ENCODE measurements around a stretch of chr9.

GRCh38 chr9:91300159-91300661 lies 61.5 kb downstream of the AUH start:
- PRO-cap, 7 experiments = no peak in any of the 7 experiments
- RAMPAGE, long total RNA, 2 experiments = no peak in any of the 2 experiments

- PRO-cap, 7 experiments = no peak in any of the 7 experiments
- RAMPAGE, long total RNA, 2 experiments = no peak in any of the 2 experiments
Measured at GRCh38 chr9:91358864-91359885, 2.5 kb downstream of the AUH start.

- PRO-cap, 7 experiments = no peak in any of the 7 experiments
- RAMPAGE, long total RNA, 2 experiments = no peak in any of the 2 experiments
Measured at GRCh38 chr9:91588953-91589439, 165.4 kb upstream of the NFIL3 start.

GRCh38 chr9:91817776-91818344 lies 132.2 kb downstream of the ROR2 start:
- PRO-cap, 7 experiments = peak in 5 of 7 experiments; most common plus-strand start chr9:91818002 (in 4); most common minus-strand start chr9:91817973 (in 1)
- RAMPAGE, long total RNA, 2 experiments = no peak in any of the 2 experiments

- PRO-cap, 7 experiments = no peak in any of the 7 experiments
- RAMPAGE, long total RNA, 2 experiments = no peak in any of the 2 experiments
Measured at GRCh38 chr9:91839499-91840216, 110.4 kb downstream of the ROR2 start.

- PRO-cap, 7 experiments = peak in 5 of 7 experiments; most common plus-strand start chr9:92036259 (in 5); most common minus-strand start chr9:92035852 (in 2)
- RAMPAGE, long total RNA, 2 experiments = no peak in any of the 2 experiments
Measured at GRCh38 chr9:92035553-92036577, 79.3 kb downstream of the SPTLC1 start.

DNA sequence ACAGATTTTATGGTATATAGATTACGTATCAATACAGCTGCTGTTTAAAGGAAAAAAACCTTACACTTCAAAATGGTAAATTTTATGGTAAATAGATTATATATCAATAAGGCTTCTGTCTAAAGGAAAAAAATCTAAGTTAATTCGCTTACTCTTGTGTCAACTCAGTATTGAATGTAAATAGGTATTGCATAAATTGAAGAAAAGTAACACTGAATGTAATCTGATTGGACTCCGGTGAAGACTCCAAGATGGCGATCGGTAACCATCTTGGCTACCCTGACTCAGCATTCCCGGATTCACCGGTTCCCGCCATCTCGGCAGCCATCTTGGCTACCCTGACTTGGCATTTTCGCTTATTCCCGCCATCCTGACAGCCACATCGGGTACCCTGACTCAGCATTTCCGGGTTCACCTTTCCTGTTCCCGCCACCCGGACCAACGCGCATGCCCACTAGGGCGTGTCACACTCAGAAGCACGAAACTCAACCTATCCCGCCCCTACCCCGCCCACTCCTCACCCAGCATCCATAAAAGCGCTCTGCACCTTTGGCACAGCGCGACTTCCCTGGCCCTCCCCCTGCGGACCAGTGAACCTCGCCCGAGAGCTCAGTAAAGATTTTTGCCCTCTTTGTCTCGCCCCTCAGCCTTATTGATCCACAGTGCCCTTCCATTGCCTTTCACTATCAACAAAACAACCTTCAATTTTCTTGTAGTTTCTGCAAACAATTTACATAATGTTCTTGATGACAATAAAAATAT lies 17.2 kb downstream of the SPTLC1 start:
- PRO-cap, 7 experiments = no peak in any of the 7 experiments
- RAMPAGE, long total RNA, 2 experiments = no peak in any of the 2 experiments

GRCh38 chr9:92140417-92140616 lies 25.1 kb upstream of the SPTLC1 start:
- PRO-cap, 7 experiments = peak in 1 of 7 experiments; most common plus-strand start chr9:92140524 (in 1)
- RAMPAGE, long total RNA, 2 experiments = no peak in any of the 2 experiments

DNA sequence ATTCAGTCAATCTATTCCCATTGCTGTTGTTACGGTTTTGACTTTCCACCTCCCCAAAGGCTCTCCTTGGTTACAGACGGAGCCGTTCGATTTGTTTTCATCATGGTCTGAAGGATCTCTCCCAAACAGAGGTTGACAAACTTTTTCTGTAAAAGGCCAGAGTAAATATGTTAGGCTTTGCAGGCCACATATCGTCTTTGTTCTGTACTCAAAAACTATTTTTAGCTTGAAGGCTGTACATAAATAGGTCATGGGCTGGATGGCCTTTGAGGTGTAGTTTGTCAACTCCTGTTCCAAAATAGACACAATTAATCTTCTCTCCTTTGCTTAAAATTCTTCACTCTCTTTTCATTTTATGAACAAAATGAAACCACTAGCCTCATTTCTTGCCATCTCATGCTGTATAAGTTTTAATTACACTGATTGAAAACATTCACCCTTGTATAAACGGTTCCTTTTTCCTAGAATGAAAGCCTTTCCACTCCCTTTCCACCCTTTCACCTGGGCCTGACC lies 11.9 kb downstream of the NOL8 start:
- PRO-cap, 7 experiments = no peak in any of the 7 experiments
- RAMPAGE, long total RNA, 2 experiments = no peak in any of the 2 experiments

DNA sequence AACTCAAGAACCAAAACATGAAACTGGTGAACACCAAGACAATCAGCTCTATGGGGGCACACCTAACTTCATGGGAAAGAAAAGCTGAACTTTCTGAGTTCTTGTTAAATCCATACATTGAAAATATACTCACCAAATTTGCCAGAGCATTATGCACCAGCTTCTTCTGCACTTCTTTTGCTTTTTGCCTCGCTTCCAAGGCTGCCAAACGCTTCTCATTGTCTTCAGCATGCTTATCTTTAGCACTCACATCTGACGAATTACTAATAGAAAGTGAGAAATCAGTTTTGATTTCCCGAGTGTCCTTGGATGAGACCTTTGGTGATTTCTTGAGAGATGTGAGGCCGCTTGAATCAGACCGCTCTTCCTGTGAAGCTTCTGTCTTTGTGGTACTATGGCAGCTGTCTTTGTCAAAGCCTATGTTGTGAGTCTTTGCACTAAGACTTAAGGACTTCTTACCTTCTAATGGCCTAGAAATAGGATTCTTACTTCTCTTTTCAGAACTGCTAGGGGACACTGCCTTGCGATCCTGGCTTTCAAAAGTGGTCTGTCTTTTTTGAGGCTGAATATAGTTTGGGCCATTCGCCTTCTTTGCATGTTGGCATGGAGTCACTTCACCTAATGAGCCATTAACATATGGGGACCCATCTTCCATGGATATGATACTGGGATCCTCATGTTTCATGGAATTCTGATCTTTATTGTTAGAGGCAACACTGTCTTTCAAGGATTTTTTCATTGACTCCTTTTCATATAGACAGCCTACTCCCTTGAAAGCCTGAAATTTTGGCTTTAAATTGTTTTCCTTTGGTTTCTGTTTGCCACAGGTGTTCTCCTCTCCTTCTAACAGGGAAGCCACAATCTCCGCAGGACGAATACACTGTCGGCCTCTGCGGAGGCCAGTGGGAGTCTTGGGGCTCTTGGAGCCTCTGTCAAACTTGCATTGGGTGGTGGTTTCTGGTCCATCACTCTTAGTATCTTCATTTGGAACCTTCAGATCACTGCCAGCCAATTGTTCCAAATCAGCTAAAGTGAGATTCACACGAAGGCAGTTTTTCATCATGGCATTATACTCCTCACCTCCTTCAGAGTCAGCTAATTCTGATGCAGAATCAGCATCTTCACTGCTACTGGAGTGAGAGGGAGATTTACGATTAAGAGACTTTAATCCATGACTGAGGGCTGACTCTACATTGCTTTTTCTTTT lies 10.6 kb downstream of the NOL8 start:
- PRO-cap, 7 experiments = no peak in any of the 7 experiments
- RAMPAGE, long total RNA, 2 experiments = no peak in any of the 2 experiments

DNA sequence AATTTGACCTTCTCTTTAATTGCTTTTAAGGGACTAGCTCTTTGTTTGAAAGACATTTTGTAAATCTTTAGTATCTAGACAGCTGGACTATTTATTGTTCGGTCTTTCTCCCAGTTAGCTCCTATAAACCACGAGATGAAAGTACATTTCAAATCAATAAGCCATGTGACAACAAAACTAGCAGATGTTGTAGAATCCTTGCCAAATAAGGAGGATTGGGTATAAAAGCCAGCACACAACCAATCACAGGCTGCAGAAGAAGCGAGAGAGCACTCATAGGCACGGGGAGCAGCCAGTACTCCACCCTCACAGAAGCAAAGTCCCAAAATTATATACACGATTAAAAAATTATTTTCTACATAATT lies 8.1 kb upstream of the OMD start:
- PRO-cap, 7 experiments = peak in 7 of 7 experiments; most common plus-strand start position 253 of the sequence (in 7); most common minus-strand start position 125 of the sequence (in 3)
- RAMPAGE, long total RNA, 2 experiments = no peak in any of the 2 experiments

- PRO-cap, 7 experiments = no peak in any of the 7 experiments
- RAMPAGE, long total RNA, 2 experiments = no peak in any of the 2 experiments
Measured at GRCh38 chr9:92446368-92447017, 22.2 kb upstream of the OMD start.

GRCh38 chr9:92650688-92651437 lies 19.1 kb downstream of the IPPK start:
- PRO-cap, 7 experiments = peak in 4 of 7 experiments; most common plus-strand start chr9:92651061 (in 3); most common minus-strand start chr9:92651065 (in 2)
- RAMPAGE, long total RNA, 2 experiments = no peak in any of the 2 experiments

DNA sequence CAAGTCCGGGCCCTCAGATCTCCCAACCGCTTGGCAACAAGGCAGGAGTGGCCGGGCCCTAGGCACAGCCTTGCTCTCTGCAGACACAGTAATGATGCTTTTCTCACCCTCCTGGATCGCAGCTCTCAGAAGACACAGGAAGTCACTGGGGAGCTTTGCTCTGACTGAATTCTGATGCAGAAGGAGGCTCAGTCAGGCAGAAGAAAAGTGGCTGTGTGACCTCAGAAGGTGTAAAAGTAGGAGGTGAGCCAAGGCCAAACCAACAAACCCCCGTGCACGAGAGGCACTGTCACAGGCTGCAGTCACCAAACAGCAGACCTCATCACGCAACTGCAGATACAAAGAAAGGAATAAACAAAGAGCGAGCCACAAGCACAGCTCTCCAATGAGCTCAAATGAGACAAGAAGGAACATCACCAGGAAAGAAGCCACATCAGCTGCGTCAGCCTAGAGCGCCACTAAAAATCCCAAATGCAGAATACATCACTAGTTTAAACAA lies 5.2 kb downstream of the IPPK start:
- PRO-cap, 7 experiments = no peak in any of the 7 experiments
- RAMPAGE, long total RNA, 2 experiments = no peak in any of the 2 experiments

DNA sequence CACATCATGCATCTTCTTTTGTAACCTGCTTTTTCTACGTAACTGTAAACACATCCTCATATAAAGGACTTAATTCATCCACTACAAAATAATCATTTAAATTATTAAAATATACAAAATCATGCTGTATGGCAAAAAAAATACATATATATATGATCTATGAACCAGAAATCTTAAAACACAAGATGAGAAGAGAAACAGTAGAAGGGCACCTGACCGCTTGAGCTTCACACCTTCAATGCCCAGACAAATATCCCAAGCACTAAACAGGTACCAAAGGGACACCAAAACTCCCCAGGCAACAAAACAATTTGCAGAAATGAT lies 4.3 kb downstream of the IPPK start:
- PRO-cap, 7 experiments = no peak in any of the 7 experiments
- RAMPAGE, long total RNA, 2 experiments = no peak in any of the 2 experiments

DNA sequence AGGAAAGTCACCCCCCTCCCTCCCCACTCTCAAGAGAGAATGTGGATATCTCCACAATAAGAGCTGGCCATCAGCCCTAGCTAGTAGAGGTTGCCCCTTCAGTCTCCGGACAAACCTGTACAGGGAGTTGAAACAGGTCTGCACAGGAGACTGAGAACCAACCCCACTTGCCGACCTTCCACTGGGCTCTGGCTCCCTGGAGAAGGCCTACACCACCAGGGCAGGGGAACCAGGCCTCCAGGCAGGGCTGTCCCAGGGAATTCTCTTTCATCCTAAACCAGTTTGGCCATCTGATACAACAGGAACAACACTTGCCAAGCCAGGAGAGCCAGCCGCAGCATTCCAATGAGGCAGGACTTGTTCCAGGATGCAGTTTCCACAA lies 26.1 kb downstream of the BICD2 start:
- PRO-cap, 7 experiments = no peak in any of the 7 experiments
- RAMPAGE, long total RNA, 2 experiments = no peak in any of the 2 experiments

DNA sequence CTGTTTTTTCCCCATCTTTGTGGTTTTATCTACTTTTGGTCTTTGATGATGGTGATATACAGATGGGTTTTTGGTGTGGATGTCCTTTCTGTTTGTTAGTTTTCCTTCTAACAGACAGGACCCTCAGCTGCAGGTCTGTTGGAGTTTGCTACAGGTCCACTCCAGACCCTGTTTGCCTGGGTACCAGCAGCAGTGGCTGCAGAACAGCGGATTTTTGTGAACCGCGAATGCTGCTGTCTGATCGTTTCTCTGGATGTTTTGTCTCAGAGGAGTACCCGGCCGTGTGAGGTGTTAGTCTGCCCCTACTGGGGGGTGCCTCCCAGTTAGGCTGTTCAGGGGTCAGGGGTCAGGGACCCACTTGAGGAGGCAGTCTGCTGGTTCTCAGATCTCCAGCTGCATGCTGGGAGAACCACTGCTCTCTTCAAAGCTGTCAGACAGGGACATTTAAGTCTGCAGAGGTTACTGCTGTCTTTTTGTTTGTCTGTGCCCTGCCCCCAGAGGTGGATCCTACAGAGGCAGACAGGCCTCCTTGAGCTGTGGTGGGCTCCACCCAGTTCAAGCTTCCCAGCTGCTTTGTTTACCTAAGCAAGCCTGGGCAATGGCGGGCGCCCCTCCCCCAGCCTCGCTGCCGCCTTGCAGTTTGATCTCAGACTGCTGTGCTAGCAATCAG lies 27.3 kb upstream of the ZNF484 start:
- PRO-cap, 7 experiments = no peak in any of the 7 experiments
- RAMPAGE, long total RNA, 2 experiments = no peak in any of the 2 experiments

GRCh38 chr9:93015400-93015920 lies 43.0 kb upstream of the SUSD3 start:
- PRO-cap, 7 experiments = no peak in any of the 7 experiments
- RAMPAGE, long total RNA, 2 experiments = no peak in any of the 2 experiments

- PRO-cap, 7 experiments = no peak in any of the 7 experiments
- RAMPAGE, long total RNA, 2 experiments = no peak in any of the 2 experiments
Measured at GRCh38 chr9:93028079-93028766, 30.3 kb upstream of the SUSD3 start.

DNA sequence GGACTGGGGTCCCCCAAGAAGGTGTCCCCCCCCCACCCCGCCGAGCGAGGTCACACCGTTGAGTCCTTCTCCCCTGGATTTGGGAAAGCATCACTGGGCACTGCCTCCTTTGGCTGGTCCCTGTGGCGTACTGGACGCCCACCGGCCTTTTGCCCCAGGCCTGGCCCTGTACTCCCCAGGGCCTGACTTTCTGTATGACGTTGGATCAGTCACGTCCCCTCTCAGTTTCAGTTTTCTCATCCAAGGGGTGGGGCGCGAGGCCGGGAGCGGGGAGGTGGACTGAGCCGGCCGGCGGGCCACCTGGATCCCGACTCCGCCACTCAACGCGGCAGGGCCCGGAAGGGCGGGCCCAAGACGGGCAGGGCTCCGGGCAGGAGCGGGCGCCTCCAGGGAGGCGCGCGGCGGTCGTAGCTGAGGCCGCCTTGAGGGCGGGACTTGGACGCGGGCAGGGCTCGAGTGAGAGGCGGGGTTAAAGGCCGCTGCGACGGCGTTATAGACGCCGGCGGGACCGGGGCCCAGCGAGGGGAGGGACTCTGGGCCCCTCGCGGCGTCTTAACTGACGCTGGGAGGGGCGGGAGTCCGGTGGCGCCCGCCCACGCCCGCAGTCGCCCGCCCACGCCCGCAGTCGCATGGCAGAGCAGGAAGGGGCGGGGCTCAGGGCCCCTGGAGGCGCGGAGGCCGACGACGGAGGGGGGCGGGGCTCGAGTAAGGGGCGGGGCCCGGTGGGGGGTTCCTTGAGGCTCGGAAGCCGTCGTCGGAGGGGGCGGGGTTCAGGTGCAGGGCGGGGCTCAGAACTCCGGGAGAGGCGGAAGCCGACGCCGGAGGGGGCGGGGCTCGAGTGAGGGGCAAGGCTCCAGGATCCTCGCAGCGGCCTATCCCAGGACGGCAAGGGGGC lies 601 bp upstream of the CARD19 start:
- PRO-cap, 7 experiments = peak in 7 of 7 experiments; most common plus-strand start position 352 of the sequence (in 5); most common minus-strand start position 558 of the sequence (in 5)
- RAMPAGE, long total RNA, 2 experiments = no peak in any of the 2 experiments

All from ovary (tissue), 7 donors.